ENCODE measurements around a stretch of chr4.

GRCh38 chr4:139017897-139018154, 2.2 kb downstream of the NOCT start:
- RRBS = no CpG with 5 or more reads among the region's 2 CpGs

DNA sequence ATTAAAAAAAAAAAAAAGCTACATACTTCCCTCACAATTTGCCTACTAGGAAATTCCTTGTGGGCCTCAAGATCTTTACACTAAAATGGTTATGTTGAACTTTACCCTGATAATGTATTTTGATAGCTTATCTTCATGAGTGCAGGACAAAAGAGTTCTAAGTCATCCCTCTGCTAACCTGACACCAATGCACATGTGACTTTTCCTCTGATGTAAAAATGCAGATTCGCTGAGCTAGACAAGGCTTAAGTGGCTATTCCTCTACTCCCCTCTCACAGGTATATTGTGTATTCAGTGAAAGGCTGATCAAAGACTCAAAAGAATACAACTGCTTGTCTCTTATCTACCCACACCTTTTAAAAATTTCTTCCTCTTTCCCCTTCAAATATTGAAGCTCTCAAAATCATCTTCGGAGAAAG, 22.4 kb downstream of the ELF2 start:
- RRBS = no CpG with 5 or more reads among the region's 2 CpGs

GRCh38 chr4:139357130-139357550, 54.9 kb upstream of the NDUFC1 start:
- RRBS = no CpG with 5 or more reads among the region's 1 CpG

DNA sequence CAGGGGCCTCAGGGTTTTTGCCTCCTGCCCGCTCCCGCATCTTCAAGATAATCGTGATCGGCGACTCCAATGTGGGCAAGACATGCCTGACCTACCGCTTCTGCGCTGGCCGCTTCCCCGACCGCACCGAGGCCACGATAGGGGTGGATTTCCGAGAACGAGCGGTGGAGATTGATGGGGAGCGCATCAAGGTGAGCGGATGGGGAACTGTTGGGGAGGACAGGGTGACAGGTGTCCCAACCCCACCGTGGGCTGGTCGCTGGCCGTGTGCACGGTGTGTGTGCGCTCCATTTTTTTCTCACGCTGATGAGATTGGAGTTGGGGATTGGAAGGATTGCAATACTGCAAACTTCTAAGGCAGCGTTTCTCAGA, 319 bp downstream of the RAB33B start:
- RRBS = no CpG with 5 or more reads among the region's 24 CpGs

DNA sequence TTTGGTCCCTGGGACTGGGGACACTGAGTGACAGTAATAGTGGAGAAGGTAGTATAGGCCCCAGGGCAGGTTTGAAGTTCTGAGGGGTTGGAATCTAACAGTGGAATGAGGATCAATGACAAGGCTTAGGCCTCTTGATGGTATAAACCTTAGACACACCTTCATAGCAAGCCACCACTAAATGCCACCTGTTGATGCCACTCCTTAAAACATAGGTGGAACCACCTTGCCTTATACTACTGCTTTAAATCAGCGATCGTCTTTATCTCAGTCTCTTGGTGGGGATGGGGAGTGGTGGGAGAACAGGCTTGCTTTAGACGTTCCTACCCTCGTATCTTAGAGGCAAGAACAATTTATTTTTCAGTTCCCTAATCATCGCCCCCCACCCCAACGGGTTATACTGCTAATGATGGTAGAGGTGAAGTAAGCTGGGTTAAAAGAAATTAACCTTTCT, 1.2 kb downstream of the RAB33B start:
- RRBS = no CpG with 5 or more reads among the region's 6 CpGs

DNA sequence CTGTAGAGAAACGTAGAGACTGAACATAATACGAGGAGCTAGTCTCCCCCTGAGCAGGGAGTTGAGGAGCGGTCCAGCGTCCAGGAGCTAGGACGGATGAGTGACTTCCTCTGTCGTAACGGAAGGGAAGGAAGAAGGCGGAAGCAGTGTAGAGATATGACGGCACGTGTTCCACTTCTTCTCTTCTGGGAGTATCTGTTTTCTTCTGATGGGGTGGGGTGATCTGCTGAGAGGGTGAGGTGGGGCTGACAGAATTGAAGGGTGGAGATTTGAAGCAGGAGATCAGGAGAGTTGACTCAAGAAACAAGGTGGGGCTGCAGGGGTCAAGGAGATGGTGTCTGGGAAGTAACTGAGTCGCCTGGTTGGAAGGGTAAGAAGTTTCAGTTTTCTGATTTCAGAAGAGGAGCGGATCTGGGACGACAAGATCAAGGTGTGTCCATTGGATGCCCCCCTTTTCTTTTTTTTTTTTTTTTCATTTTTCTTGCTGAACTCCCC, 50.6 kb upstream of the SETD7 start:
- RRBS = no CpG with 5 or more reads among the region's 13 CpGs

GRCh38 chr4:139633097-139633992, 32.3 kb upstream of the MGST2 start:
- RRBS = 66% methylated on average over 10 of the region's 29 CpGs

DNA sequence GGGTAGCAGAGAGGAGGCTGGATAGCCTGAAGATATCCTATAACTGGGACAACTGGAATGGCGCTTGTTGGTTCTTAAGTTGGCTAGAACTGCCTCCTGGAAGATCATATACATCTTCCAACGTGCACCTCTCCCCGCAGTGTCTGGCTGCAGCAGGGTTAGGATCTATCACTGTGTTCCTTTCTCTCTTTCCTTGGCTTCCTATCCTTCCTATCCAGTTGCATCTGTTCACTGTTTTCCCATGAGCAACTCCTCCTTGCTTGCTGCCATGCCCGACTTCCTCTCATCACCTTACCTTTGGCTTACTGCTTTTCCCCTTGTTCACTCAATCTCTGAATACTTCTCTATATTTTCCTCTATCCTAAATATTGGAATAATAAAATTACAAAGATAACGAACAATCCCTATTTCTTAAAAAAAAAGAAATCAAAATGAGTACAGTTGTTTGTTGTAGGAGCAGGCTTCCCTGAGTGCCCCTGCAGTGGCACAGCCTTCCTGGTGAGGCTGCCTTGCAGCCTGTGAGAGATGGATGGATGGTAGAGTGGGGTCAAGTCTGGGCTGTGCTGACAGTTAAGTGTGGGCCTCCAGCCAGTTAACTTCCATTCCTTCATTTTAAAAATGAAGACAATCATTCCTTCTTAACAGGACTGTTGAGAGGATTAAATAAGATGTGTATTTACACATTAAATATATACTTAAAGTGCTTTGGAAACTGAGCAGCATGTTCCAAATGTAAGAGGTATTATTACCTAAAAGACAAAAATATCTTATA, 136.7 kb downstream of the MGST2 start:
- RRBS = no CpG with 5 or more reads among the region's 5 CpGs

GRCh38 chr4:139862379-139862912, 196.8 kb downstream of the MGST2 start:
- RRBS = no CpG with 5 or more reads among the region's 4 CpGs

- RRBS = no CpG with 5 or more reads among the region's 5 CpGs
These were observed 233.0 kb downstream of the MAML3 start for GRCh38 chr4:139920903-139921381.

GRCh38 chr4:139956332-139956960, 197.5 kb downstream of the MAML3 start:
- RRBS = no CpG with 5 or more reads among the region's 8 CpGs

- RRBS = no CpG with 5 or more reads among the region's 14 CpGs
These were observed 149.4 kb downstream of the MAML3 start for GRCh38 chr4:140004494-140004982.

- RRBS = no CpG with 5 or more reads among the region's 4 CpGs
These were observed 61.2 kb downstream of the MAML3 start for GRCh38 chr4:140092796-140093232.

- RRBS = no CpG with 5 or more reads among the region's 8 CpGs
These were observed 55.4 kb downstream of the MAML3 start for GRCh38 chr4:140098313-140099266.

GRCh38 chr4:140188961-140189366, 35.0 kb upstream of the MAML3 start:
- RRBS = no CpG with 5 or more reads among the region's 2 CpGs

GRCh38 chr4:140308297-140308920, 65.0 kb upstream of the SCOC start:
- RRBS = no CpG with 5 or more reads among the region's 10 CpGs

- RRBS = no CpG with 5 or more reads among the region's 6 CpGs
These were observed 66.9 kb upstream of the UCP1 start for GRCh38 chr4:140635672-140636120.

DNA sequence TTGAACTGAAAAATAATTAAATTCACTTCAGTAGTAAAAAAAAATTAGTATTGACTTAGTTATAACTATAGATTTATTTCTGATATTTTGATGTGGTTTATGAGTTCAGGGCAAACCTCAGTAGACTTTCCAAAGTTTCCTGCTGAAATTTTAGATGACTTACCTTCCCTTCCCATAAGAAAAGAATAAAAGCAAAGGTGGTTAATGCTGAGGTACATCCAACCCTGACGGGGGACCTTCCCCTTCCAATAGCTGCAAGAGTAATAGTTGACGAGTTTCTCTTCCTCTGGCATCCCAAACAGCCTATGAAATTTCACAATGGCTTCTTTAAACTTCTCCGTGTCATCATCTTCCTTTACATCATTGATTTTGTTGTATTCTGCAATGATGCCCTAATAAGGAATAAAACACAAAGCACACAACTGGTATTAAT, 76.7 kb downstream of the TBC1D9 start:
- RRBS = no CpG with 5 or more reads among the region's 3 CpGs

DNA sequence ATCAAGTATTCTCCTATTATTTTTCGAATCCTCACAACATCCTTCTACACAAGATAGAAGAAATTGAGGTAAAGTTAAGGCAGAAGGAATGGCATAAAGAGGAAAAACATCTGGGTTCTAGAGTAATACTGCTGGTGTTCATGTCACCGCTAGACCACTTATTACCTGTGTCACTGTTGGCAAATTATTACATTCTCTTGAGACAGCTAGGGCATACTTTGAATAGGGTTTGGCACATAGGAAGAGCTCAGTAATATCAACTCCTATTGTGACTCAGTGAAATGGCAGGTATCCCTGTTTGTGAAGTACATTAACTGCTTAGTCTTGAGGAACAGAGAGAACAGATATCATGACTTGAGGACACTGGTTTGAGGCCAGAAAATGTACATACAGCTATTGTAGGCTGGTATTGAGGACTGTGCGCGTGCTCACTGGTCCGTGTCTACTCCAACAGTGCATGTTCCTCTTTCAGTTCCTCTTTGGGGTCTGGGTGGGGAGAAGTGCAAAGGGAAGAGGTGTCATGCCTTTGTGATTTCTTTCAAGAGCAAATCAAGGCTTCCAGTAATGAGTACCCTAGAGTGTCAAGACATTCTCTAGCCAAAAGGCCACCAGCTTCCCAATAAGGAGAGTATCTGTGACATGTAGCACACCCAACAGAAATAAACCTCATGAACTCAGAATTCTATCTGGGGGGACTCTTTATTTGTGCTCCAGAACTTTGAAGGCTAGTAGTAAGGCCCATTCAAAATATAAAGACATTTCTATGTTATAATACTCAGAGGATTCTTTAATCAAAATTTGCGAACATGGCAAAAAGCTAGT, 34.6 kb upstream of the TBC1D9 start:
- RRBS = no CpG with 5 or more reads among the region's 6 CpGs

GRCh38 chr4:140935262-140935752, 179.1 kb upstream of the TBC1D9 start:
- RRBS = no CpG with 5 or more reads among the region's 5 CpGs

Data from retinal pigment epithelial cell (primary cell).